ENCODE measurements around a stretch of chr1.

GRCh38 chr1:14923699-14925011 lies 229.4 kb upstream of the TMEM51 start:
- PRO-cap: bidirectional peak, plus-strand start at chr1:14924111, minus-strand start at chr1:14924034

DNA sequence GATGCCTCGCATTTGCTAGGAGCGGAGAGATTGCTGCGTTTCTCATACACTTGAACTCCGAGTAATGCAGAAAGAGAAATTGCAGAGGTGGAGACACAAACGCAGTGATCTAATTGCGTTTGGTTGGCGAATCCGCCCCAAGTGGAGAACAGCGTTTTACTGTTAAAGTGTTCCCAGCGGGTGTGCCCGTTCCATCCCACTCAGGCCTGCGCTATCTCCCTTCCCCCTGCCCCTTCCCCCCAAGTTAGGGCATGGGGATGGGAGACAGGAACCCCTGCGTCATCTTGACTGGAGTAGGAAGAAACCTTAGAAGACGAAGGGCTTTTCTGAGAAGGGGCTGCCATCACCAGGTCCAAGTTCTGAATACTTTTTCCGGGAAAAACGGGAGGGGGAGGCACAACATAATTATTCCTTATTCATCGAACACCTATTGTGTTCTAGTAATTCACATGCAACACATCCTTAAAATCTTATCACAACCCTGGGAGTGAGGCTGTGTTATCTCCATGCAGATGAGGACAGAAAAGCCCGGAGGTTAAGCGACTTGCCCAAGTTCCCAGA lies 228.5 kb upstream of the TMEM51 start:
- PRO-cap: unidirectional peak, minus-strand start at position 66 of the sequence

GRCh38 chr1:15008776-15009620 lies 144.5 kb upstream of the TMEM51 start:
- PRO-cap: unidirectional peak, minus-strand start at chr1:15008860

DNA sequence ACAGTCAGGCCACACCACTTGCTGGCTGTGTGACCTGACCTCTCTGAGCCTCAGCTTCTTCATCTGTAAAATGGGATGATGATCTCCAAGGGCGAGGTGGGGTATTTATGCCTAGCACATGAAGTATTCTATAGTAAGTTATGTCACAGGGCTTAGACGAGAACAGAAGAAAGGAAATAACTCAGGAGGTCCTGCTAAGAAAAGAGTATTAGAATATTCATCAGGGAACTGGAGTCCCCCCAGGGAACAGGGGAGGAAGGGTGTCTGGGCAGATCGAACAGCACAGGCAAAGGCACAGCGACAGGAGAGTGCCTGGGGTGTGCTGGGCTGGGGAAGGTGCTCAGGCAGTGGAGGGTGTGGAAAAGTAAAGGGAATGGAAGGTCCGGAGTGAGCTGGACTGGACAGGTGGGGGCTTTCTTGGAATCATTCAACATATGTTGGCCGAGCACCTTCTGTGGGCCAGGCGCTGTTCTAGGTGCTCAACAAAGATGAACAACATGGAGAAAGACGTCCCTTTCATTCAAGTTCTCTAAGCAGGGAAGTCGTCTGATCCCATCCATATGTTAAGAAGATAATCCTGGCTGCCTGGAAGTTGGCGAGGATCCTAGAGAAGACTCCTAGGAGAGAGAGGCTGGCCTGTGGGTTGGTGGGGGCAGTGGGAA lies 1.9 kb downstream of the TMEM51 start:
- PRO-cap: no peak

DNA sequence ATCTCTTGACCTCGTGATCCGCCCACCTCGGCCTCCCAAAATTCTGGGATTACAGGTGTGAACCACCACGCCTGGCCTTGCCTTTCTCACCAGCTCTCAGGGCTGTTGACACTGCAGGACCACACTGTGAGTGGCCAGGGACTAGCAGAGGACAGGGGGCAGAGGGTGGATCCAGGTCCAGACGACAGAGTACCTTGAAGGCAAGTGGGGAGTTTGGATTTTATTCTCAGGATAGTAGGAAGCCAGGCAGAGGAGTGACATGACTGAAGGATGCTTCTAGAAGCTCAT lies 30.6 kb downstream of the TMEM51 start:
- PRO-cap: unidirectional peak, plus-strand start at position 145 of the sequence

- PRO-cap: no peak
These were observed 34.8 kb downstream of the TMEM51 start for GRCh38 chr1:15187975-15189149.

- PRO-cap: no peak
These were observed 44.3 kb downstream of the TMEM51 start for GRCh38 chr1:15197636-15198403.

DNA sequence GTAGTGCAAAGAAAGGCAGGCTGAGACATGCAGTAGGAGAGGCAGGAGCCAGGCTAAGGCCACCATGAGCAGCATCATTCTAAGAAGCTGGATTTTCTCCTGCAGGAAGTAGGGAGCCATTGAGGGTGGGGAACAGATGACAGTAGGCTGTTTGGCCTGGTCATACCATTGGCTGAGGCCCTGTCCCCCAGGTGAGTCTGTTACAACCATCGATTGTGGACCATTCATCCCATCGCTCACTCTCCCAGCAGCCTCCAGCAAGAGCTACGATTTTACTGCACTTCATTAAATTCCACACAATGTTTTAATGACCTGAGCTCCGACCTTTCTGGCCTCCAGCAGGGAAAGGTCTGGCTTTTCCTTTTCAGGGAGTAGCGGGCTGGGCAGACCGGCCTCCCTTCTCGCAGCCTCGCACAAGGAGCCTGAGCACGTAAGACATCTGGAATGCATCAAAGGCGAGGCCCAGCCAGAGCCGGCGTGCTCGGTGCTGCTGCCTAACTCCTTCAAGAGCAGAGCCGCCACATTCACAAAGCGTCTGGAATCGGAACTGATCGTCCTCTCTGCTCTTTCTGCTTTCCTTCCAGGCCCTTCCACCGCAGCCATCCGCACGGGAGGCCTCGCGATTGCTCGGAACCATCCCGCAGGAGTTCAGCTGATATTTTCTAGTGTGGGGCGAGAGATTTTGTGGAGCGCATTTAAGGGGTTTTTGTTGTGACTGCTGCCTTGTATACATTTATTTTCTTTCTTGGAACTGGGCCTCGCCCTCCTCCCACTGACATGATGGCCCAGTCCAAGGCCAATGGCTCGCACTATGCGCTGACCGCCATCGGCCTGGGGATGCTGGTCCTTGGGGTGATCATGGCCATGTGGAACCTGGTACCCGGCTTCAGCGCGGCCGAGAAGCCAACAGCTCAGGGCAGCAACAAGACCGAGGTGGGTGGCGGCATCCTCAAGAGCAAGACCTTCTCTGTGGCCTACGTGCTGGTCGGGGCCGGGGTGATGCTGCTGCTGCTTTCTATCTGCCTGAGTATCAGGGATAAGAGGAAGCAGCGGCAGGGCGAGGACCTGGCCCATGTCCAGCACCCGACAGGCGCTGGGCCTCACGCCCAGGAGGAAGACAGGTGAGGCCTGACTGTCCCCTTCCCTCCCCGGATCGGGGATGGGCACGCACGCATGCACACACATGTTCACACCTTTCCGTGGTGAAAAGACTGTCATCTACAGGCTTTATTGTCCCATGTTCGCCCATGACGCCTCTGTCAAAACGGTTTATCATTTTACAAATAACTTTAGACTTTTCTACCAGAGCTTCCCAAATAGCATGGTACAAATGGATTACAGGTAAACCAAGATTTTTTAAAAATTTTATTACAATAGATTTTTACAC lies 32.2 kb upstream of the FHAD1 start:
- PRO-cap: no peak

DNA sequence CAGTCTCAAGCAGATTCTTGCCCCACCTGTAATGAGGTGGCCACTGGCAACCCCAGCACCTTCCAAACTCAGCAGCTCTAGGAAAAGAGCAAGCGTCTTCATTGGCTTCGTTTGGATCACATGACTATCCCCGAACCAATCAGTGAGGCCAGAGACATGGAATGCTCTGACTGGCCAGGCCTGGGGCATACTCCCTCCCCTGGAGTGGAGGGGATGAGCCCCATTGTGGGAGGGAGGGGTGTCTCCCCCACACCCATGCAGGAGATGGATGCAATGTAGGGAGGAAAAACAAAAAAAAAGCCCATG lies 32.5 kb downstream of the FHAD1 start:
- PRO-cap: no peak

- PRO-cap: no peak
These were observed 65.9 kb upstream of the EFHD2 start for GRCh38 chr1:15343726-15344198.

DNA sequence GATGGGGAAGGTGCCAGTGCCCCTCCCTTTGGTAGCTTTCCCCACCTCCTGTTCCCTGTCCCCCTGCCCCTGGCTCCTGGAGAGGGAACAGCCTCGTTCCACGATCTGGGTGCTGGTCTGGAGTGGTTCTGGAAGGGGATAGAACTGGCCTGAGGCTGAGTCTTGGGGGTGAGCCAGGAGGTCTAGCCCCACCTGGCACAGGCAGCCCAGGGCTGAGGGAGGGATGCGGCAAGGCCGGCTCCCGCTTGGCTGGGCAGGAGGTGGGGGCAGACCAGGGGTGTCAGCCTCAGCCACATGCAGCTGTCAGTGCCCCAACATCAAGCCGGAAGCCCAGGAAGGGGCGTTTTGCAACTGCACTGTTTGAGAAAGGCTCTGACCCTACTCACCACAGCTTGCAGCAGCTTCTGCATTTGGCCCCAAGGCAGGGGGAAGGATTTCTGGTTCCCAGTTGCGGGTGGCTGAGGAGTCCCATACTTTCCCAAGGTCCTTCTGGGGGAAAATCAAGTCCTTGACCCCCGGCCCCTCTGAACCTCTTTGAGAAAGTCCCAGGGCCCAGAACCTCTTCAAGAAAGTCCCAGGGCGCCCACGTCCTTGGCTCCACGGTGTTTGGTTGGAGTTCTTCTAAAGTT lies 1.9 kb downstream of the EFHD2 start:
- PRO-cap: no peak

- PRO-cap: no peak
These were observed 4.1 kb downstream of the CTRC start for GRCh38 chr1:15442282-15442728.

- PRO-cap: no peak
These were observed 16.7 kb downstream of the CELA2B start for GRCh38 chr1:15492474-15493038.

- PRO-cap: no peak
These were observed 18.0 kb downstream of the CELA2B start for GRCh38 chr1:15493804-15494386.

- PRO-cap: no peak
These were observed 17.1 kb downstream of the CASP9 start for GRCh38 chr1:15506806-15507372.

GRCh38 chr1:15507516-15508296 lies 16.3 kb downstream of the CASP9 start:
- PRO-cap: no peak

DNA sequence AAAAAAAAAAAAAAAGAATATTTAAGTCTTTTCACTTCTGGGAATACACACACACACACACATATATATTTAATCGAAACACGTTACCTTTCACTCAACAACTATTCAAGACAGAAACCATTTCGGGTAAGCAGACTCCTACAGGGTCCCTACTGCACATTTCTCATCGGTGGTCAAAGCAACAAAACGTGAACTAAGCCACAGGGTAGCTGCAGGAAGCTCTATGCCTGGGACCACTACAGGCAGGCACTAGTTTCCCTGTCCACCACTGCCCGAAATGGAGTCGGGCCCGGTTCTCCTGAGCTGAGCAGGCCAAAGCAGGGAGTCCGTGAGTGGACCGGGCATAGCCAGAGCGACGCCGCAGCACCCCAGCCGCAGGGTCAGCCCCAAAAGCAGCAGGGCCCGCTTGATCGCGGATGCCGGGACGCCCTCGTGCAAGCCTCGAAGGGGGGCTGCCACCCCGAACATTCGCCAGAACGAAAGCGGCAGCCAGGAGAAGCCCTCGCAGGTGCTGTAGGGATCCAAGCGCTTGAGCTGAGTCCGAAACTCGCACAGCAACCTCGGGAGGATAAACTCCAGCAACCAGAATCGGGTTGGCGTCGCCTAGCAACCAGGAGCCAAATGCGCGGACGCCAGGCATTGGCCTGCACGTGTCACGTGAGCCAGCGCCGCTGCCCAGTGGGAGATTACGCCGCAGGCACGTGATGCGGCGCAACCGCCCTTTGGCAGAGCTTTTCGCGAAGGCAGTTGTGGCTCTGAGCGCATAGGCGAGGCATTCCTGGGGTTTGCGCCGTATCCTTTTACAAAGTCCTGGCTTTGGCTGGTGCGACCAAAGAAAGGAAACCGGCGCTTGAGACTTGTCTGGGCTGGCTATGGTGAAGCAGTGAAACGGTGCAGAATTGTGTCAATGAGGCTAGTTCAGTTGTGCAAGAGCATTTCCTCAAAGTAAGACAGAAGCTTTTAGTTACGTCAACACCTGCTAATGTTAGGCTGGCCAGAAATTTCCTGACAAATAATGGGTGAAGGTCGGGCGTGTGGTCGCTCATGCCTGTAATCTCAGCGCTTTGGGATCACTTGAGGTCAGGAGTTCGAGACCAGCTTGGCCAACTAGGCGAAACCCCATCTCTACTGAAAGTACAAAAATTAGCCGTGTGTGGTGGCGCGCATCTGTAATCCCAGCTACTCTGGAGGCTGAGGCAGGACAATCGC lies 13.9 kb upstream of the DDI2 start:
- PRO-cap: bidirectional peak, plus-strand start at position 749 of the sequence, minus-strand start at position 590 of the sequence

GRCh38 chr1:15604384-15604823 lies 12.9 kb upstream of the DDI2 start:
- PRO-cap: unidirectional peak, plus-strand start at chr1:15604550

GRCh38 chr1:15689167-15689651 lies 5.1 kb downstream of the PLEKHM2 start:
- PRO-cap: no peak

DNA sequence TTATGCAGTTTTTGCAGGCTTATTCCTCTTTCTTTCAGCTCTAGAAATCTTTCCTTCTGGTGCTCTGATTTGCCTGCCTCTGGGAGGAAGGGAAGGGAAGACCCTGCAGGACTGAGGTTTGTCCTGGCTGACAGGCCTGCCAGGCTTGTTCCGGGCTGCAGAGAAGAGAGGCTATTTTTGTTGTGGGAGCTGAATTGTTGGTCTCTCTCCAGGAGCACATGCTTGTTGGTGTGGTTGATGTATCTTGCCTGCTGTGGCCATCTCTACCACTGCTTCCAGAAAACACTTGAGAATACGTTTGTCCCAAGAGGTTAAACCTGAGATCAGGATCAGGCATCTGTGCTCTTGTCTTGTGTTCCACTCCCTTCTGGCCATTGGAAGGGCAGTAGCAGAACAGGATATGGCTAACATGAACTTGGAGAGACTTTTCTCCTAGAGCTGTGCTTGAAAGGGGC lies 21.6 kb upstream of the SLC25A34 start:
- PRO-cap: no peak